Cardiac ventricle fibroblast (primary cell): ENCODE measurements around a stretch of chr20.

- RAMPAGE, long total RNA, result no peak
Measured at GRCh38 chr20:50892098-50893456, 38.7 kb downstream of the ADNP start.

DNA sequence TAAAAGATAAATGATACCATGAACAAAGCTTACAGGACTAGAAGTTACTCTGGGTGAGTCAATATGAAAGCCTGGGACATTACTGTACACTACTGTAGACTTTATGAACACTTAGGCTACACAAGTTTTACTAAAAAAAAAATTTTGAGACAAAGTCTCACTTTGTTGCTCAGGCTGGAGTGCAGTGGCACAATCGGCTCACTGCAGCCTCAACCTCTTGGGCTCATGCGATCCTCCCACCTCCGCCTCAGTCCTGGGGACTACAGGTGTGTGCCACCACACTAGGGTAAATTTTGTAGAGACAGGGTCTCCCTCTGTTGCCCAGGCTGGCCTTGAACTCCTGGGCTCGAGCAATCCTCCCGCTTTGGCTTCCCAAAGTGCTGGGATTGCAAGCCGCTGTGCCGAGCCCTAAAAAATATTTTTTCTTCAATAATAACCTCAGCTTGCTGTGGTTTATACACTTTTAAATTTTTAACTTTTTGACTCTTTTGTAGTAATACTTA lies 35.8 kb downstream of the ADNP start:
- RAMPAGE, long total RNA, result no peak

GRCh38 chr20:50897118-50897964 lies 33.9 kb downstream of the ADNP start:
- RAMPAGE, long total RNA, result no peak

DNA sequence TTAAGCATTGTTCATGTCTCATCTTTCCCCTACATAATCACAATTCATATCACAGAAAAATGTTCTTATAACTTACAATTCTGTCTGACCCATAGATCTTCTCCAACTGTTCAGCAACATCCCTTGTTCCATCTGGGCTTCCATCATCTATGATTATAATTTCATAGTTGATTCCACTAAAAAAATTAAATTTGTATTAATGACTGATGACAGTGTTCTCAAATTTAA lies 3.3 kb downstream of the DPM1 start:
- RAMPAGE, long total RNA, result no peak

GRCh38 chr20:50957296-50958197 lies 785 bp downstream of the DPM1 start:
- RAMPAGE, long total RNA, result no peak

DNA sequence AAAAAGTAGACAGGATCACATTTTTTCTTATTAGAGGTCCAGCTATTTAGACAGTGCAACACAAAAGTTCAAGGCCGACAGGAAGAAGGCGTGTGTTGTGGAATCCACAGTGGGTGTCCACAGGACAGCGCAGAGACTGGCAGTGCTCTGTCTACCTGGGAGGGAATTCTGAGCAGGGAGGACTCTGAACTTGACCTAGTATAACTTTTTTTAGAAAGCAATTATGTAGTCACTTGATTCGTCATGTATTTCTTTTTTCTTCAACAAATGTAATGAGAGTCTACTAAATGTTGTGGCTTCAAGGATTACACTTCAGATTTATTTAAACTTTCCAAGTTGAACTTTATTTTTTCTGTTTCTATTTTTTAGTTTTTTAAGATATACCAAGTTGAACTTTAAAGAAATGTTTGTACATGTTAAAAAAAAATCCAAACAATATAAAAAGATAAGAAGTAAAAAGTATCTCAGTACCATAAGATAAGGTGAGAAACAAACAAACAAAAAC lies 25.7 kb downstream of the MOCS3 start:
- RAMPAGE, long total RNA, result no peak

DNA sequence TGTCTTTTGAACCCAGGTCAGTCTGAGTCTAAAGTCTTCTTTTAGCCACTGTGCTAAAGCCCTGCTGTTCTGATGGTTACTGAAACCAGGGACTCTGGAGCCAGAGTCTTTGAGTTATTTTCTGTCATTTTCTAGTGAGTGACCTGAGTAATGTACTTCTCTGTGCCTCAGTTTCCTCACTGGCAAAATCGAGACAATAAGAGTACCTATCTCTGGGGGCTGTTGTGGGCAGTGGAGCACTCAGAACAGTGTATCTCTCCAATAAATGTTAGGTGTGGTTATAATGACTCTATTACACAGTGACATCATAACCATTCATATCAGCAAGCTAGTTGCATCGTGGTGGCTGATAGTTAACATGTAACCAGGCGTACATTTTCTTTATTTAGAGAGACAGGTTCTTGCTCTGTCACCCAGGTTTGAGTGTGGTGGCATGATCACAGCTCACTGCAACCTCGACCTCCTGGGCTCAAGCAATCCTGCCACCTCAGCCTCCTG lies 74.7 kb upstream of the KCNG1 start:
- RAMPAGE, long total RNA, result no peak

- RAMPAGE, long total RNA, result no peak
Measured at GRCh38 chr20:51388678-51389660, 153.6 kb downstream of the NFATC2 start.

DNA sequence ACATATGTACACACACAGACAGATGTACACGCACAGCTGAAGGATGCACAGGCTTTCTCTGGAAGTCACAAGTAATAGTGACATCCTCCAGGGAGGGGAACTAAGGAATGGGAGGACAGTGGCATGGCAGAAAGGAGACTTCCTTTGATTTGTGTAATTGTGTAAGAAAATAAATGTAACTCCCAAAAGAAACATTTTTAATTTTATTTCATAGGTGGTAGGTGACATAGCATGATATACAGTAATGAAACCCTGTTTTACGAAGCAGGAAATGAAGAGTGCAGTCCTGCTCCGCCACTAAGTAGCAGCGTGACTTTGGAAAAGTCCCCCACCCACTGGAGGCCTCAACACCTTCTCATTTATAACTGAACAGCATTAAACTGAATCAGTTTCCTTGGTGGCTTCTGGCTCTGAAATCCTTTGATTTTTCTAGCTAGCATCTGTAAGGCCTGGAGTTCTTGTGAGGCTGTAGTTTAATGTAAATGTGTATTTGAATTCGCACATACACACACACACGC lies 14.0 kb downstream of the NFATC2 start:
- RAMPAGE, long total RNA, result no peak

- RAMPAGE, long total RNA, result no peak
Measured at GRCh38 chr20:51529026-51529772, 13.3 kb downstream of the NFATC2 start.

DNA sequence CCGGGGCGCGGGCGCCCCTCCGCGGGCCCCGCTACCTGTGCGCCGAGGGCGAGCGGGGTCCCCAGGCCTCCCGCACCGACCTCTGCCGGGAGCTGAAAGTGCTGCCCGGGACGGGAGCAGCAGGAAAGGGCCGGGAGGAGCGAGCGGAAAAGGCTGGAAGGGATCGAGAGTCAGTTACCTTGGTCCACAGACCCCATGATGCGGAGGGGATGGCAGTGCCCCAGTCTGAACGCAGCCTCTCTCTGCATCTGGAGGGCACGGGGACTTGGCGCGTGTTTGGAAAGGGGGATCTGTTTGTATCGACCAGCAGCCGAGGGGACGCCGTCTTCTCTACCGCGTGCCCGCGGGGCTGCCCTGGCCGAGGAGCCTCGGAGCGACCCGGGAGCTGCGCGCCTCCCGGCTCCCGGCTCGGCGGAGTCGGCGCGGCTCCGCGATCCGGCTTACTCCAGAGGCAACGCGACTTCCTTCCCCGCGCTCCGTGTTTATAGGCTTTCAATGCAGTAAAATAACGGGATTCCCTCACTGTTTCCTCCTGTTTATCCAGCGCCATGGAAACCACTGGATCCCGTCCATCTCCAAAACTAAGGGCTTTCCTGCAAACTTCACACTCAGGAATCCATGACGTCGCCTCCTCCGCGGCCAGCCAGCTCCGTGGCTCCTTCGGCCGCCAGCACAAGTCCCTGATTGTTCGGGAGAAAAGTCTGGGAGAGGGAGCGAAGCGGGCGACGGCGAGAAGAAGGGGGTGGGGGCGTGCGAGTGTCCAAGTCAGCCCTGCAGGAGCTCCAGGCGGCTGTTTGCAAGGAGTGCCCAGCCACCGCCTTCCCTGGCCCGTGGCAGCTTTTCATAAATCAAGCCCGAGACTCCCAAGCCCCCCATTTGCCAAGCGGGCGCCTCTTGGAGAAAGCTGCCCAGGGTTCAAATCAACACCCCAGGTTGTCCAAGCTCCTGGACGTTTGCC lies 20.1 kb upstream of the NFATC2 start:
- RAMPAGE, long total RNA, result no peak

DNA sequence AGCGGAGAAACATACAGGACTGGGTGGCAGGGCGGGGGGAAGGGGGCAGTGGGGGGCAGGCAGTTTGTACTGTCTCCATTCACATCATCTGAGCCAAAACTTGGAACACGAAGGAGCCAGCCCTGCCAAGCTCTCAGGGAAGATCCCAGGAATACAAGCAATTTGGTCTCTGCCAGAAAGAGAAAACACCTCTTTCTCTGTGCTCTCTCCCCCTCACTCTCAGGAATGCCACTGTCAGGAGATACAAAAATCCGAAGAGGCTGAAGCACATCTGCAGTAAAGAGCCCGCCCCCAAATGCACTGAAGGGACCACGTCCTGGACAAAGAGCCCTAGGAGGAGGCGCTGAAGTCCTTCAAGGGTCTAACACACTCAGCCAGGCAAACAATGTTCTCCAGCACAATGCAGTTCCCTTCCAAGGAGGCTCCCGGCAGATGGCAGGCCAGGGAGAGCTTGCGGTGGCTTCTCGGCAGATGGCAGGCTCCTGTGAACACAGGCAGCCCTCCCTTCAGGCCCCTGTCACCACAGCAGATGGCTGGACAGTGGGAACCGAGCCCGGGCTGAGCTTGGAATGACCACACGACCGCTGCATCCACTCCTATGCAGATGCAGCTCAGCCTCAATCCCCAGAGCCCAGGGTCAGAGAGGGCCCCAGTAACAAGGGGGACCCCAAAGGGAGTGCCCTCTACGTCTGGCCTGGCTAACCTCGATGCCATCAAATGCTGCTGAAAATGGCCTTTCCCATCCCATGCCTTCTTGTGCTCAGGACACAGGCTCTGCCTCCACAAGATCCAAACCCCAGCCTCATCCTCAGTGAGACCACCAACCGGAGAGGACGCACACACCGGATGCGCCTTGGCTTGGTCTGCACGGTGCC lies 89.9 kb downstream of the ATP9A start:
- RAMPAGE, long total RNA, result no peak

DNA sequence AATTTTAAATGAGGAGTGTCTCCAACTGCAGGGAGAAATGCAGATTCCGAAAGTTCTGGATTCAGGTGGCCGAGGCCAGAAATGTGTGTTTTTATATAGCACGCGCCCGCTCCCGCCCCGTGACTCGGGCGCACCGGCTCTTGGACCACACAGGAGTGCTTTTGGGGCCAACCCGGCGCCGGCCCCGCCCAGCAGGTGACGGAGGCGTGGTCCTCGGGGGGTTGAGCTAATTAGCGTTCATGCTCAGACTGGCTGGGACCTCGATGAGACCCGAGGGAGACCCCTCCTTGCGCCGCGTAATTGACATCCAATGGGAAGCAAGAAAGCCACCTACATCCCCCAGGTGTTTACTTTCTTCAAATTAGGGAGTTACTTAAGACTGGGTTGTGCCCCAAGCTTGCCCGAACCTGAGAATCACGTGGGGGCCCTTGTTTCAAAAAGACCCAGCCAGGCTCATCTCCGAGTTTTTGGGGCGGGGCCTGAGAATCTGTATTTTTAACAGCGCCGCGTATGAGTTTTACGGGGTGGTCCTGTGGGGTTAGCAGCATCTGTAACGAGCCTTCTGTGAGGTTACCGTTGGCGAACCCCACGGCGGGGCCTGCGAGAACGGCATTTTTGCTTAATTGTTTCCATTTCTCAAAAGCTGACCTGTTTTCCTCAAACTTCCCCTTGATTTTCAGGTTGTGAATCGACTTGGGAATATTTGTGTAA lies 85.5 kb downstream of the ZFP64 start:
- RAMPAGE, long total RNA, result no peak

DNA sequence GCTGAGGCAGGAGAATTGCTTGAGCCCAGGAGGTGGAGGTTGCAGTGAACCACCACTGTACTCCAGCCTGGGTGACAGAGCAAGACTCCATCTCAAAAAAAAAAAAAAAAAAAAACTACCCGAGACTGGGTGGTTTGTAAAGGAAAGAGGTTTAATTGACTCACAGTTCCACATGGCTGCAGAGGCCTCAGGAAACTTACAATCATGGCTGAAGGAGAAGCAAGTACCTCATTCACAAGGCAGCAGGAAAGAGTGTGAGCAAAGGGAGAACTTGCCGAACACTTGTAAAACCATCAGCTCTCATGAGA lies 30.6 kb upstream of the ZFP64 start:
- RAMPAGE, long total RNA, result no peak

DNA sequence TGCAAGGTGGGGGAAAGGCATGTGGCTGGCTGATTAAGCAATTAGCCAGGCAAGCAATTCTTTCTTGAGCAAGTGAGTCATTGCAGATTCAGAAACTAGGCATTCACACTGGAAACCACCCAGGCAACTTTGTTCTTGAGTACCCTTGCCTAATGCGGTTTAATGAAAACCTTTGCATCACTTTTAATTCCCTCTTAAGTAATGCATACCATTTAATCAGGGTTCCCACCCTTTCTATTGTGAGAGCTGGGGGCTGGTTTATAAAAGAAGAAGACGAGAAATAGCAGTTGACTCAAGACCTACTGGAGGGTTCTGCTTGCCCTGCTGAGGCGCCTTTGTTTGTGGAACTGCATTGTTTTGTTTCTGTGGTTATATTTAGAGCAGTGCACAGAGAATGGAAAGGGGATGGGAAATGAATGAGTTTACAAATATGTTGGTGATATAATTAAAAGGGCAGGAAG lies 49.0 kb upstream of the TSHZ2 start:
- RAMPAGE, long total RNA, result no peak

DNA sequence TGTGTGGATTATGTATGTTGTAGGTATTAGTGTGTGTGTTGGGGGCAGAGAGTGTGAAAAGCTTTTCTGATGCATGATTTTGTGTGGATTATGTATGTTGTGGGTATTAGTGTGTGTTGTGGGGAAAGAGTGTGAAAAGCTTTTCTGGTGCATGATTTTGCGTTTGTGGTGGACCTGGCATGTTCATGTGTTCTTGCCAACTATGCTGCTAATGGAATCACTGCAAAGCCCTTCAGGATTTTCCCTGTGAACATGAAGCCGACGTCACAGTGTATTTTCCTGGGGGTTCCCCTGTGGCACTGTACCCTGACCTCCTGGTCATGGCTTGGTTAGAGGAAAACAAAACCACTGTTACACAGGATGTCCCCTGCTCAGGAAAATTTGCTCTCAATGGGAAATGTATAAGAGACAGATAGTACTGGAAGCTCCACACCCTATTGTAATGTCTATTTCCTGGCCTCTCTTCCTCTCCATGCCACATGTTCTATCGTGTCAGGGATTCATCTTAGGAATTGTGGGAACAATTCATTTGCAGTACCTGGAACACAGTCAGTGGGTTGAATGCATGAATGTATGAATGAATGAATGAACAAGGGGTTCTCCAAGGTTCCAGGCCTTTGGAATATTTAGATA lies 19.6 kb downstream of the TSHZ2 start:
- RAMPAGE, long total RNA, result no peak

- RAMPAGE, long total RNA, result no peak
Measured at GRCh38 chr20:53078503-53079684, 106.7 kb downstream of the TSHZ2 start.

DNA sequence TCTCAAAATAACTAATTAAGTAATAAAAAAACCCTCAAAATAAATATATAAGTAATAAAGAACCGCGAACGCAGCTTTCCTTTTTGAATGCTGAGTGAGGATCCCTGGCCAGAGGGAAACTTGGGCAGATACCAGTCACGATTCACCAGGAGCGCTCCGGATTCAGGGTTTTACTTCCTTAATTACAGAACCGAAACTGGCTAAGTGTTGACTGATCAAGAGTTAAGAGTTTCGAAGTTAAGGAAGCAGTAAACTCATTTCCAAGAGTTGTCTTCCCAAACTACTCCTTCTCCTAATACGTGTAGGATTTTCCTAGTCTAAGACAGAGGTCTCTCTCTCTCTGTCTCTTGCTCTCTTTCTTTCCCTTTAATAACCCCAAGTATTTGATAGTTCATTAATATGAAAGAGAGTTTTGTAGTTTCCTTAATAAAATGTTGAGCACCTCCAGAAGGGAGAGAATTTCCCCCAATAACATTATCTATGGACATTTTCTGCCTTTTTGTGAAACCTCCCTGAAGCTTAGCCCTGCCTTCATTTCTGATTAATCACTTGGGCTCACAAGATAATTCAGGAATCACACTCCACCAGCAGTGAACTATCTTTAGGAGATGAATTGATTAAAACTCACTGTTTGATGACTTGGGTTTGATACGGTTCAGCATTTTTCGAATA lies 61.5 kb upstream of the ZNF217 start:
- RAMPAGE, long total RNA, result no peak

DNA sequence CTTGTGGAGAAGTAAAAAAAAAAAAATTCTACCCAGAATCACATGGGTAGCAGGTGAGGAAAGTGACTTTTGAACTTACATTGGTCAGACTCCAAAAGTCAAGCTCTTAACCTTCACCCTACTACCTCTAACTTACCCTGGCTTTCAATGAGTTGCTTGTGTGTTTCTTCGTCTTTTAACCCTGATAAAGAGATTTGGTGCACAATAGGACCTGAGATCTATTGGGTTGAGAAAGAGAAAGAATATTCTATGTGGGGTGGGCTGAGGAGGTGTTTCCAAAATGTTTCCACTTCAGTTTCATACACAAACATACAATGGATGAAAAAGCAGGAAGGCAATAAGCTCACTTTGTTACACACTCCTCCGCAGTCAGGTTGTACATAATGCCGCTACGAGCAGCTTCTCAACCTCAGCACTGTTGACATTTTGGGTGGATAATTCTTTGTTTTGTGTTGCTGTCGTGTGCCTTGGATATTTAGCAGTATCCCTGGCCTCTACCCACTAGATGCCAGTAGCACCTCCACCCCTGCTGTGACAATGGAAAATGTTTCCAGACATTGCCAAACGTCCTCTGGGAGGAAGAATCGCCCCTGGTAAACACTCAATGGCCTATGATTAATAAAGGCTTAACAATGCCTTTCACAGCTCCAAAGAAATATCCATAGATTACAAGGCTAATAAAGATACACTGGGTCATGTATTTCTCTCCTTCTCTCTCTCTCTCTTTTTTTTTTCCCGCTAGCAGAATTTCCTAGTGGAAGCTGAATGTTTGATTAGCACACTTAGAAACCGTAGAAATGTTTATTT lies 193.1 kb upstream of the ZNF217 start:
- RAMPAGE, long total RNA, result no peak

DNA sequence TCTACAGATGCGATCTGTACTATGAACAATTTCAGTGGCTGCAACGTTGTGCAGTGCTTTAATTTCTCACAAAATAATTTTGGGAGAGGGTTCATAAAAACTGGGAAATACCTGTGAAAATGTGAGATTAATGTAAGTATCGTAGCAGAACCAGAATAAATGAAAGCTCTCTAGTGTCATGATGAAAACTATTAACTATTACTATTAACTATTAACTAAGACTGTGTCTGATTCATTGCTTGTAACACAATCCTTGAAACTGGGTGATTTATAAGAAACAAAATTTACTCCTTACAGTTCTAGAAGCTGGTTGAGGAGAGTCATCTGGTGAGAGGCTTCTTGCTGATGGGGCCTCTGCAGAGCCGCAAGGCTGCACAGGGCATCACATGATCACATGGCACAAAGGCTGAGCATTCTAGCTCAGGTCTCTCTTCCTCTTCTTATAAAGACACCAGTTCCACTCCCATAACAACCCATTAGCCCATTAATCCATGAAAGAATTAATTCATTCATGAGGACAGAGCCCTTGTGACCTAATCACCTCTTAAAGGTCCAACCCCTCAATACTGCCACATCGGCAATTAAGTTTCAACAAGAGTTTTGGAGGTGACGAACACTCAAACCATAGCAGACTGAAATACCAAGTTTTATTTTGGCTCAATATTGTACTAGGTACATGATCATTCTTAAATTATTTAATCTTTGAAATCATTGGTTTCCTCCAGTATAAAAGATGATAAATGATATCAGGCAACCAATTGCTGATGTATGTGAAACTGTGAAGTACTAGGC lies 233.4 kb upstream of the ZNF217 start:
- RAMPAGE, long total RNA, result no peak